Cardiac septum (tissue), 1 donor: ENCODE measurements around a stretch of chr10.

DNA sequence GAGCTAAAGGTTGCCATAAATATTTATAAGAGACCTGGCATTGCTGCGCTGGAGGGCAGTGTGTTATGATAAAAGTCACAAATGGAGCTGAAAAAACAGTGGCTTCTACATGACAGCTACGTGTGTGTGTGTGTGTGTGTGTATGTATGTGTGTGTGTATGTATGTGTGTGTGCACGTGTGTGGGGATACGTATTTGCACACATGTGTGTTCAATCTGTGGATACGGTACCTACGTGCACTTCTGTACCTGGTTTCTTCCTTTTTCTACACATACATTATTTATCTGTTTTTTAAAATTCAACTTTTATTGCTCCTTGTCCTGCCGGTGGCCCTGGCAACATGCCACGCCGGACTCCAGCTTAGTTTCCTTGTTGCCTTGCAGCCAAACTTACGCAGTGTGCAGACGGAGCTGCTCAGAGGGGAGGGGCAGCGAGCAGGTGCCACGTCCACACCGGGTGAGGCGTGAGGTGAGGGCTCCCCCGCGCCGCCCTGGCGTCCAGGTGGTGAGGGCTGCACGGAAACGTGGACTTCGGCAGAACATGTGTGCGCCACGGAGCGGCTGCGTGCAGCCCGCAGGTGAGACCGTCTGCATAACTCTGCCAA is 115.3 kb upstream of the PITRM1 start:
- PRO-cap = no peak

DNA sequence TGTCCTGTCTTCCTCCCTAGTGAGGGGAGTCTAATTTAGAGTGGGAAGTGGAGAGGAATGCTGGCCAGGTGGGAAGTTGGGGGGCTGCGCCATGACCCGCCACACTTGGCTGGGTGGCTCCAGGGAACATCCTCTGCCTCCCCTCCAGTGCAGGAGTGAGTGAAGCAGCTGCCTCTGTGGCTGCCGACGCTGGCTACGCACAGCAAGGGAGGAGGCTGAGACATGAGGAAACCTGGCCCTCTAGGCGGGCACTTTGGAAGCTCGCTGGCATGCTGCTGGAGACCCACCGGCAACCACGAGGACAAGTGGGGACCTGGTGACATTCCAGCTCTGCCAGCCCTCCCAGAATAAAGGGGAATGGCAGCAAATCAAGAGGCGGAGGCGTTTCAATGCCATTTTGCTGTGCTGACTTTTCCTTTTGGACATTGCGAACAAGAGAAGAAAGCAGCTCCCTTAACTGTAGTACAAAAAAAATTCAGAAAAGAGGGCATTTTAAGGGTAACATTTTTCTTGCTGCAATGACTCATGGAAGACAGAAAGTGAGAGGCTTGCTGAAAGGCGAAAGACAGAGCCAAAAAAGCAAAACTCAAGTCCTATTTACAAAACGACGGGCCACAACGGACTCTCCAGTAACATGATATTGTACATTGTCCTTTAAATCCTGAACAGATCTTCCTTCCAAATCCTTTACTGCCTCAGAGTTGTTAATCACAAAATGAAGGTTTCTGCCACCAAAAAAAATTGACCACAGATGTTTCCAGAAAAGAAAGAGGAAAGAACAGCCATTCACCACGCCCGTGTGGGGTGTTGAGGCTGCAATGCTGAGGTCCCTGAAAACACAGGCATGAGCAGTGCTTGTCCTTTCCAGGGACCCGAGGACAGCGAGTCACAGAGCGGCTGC is 121.3 kb upstream of the PITRM1 start:
- PRO-cap = no peak

DNA sequence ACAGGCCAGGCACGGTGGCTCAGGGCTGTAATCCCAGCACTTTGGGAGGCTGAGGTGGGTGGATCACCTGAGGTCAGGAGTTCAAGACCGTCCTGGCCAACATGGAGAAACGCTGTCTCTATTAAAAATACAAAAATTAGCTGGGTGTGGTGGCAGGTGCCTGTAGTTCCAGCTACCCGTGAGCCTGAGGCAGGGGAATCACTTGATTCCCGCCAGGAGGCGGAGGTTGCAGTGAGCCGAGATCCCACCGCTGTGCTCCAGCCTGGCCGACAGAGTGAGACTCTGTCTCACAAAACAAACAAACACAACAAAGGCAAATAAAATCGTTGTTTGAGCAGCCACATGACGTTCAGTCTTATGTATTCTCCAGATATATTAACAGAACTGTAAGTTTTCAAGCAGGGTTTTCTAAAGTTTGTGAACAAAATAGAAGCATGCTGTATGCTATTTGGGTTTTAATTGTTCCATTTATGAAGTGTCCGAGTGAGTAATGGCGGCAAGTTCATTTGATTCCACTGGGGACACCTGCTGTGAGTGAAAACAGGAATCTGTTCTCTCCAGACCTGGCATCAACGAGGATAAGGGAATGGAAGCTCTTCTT is 122.4 kb upstream of the PITRM1 start:
- PRO-cap = no peak

DNA sequence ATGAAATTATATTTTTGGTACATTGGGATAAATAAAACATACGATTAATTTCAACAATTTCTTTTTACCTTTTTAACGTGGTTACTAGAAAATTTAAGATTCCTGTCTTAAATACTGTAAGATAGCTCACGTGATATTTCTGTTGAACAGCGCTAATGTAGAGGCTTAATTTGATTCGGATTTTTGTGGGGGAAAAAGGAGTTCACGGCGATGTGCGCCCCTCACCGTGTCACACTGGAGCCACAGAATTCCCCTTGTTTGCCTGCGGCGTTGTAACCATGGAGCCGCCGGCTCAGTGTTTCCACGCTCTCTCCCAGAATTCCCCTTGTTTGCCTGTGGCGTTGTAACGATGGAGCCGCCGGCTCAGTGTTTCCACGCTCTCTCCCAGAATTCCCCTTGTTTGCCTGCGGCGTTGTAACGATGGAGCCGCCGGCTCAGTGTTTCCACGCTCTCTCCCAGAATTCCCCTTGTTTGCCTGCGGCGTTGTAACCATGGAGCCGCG is 228.9 kb downstream of the KLF6 start:
- PRO-cap = no peak

DNA sequence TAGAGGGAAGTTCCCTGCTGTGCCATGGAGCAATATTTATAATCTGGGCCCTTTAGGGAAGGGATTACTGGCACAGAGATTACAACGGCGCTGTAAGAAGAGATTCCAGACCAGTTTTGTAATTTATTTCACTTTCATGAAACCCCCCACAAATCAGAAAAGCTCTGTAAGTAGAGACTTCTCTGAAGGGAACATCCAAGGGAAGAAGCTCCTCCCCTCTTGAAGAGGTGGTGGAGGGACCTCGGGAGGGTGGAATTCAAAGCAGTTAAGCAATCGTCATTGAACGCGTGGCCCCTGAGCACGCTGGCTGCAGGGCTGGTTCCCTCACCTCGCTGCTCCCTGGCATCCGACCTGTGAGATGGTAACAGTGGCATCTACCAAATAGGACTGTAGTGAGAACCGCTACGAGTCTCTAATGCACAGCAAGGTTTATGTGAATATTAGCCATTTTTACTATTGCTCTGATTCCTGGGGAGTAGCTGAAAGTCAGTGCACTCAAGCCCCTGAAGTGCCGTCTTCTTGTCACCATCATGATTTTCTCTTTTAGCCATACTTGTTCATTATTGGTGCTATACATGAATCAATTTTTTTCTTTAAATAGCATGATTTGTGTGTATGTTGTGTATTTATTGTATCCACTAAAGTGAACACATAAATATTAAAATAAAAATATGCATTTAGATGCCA is 113.3 kb downstream of the KLF6 start:
- PRO-cap = no peak

- PRO-cap = no peak
Measured at GRCh38 chr10:3720407-3721380, 64.3 kb downstream of the KLF6 start.

GRCh38 chr10:3754809-3755460 is 30.1 kb downstream of the KLF6 start:
- PRO-cap = bidirectional peak, plus-strand start at chr10:3755258, minus-strand start at chr10:3755054

GRCh38 chr10:3764521-3765520 is 20.2 kb downstream of the KLF6 start:
- PRO-cap = no peak

DNA sequence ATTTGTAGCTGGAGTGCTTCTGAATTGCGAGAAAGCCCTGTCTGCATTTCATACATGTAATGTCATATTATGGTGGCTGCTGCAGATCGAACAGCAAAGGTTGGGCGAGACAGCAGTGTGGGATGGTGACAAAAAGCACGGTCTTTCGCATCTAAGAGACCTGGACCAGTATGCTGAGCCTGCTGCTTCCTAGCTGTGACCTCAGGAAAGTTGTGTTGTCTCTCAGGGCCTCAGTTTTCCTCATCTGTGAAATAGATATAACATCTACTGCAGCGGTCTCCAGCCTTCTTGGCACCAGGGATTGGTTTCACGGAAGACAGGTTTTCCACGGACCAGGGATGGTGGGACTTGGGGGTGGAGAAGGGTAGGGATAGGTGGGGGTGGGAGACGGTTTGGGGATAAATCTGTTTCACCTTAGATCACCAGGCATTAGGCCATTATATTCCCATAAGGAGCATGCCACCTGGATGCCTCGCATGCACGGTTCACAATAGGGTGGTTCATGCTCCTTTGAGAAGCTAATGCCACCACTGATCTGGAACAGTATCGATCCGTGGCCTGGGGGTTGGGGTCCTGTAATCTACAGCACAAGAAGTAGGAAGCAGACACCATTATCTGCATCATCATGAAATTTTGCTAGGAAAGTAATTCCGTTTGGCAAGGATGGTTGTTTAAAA is 10.9 kb downstream of the KLF6 start:
- PRO-cap = no peak

DNA sequence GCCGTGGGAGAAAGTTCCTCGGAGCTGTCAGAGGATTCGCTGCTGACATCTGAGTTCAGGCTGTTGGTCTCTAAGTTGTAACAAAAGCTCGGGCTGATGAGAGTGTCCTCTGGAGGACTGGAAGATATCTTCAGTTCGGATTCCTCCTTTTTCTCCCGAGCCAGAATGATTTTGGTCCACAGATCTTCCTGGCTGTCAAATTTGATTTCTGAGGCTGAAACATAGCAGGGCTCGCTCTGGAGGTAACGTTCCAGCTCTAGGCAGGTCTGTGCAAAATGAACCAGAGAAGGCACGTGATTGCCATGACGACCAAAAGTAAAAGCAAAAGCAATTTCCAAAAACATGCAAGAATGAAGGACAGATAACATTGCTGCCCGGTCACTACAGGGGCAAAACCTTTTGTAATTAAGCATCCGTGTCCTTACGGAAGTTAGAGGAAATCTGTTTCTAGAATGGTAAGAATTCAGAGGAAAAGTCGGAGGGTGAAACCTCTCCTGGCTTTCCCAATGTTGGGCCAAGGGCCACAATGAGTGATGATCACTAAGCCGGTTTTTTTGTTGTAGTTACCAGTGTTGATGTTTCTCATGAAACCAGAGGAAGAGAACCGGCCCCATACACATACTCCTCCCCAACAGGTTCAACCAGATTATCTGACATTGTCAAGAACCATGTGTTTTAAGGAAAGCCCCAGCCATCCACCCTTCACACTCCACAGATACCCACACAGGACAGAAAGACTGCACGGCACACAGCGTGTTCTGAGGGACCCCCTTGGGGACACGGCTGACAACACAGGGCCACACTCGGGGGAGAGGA is 2.9 kb downstream of the KLF6 start:
- PRO-cap = no peak

GRCh38 chr10:3787609-3788415 is 2.8 kb upstream of the KLF6 start:
- PRO-cap = no peak

- PRO-cap = no peak
Measured at GRCh38 chr10:3807171-3807506, 22.1 kb upstream of the KLF6 start.

DNA sequence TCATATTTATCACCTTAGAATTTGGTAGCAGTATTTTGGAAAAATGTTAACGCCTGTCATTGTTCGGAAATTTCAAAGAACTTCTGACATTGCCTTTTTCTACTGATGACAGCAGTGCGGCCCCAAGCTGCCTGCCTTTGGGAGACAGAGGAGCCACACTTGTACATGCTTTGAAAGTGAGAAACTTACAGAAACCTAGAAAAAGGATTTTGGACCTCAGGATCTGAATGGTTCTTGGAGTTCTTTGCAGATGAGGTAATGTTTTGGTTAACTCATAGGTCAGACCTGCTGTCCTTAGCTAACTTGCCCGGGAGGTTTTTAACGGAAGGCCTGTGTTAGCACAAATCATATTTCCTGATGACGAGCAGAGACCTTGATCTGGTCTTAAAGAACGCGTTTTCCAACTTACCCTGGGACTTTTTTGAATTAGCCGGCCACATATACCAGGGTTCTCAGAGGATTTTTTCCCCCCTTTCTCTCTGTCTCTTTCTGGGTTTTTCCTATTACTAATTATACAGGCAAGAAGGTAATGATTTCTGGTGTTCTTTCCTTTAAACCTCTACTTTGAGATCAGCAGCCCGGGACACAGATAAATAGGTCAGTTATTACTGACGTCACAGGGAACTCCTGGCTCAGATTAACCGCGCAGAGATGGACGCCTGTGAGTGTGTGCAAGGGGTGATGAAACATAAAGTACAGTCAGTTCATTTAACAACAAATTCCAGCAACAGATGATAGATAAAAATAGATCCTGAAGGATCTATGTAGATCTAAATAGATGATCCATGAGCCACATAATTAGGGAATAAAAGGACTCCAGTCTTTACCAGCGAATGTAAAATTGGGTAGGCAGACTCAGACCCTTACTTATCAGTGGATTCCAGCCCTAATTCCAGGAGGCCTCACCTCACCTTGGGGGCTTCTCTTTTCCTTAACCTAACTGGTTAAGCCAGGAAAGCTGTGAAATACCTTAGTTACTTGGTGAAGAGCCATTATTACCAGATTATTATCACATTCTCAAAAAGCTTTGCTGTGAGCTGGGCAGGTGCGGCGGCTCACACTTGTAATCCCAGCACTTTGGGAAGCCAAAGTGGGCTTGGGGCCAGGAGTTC is 101.9 kb upstream of the KLF6 start:
- PRO-cap = unidirectional peak, plus-strand start at position 105 of the sequence; bidirectional peak, plus-strand start at position 348 of the sequence, minus-strand start at position 229 of the sequence; unidirectional peak, minus-strand start at position 566 of the sequence

- PRO-cap = no peak
Measured at GRCh38 chr10:3906451-3907437, 121.7 kb upstream of the KLF6 start.

DNA sequence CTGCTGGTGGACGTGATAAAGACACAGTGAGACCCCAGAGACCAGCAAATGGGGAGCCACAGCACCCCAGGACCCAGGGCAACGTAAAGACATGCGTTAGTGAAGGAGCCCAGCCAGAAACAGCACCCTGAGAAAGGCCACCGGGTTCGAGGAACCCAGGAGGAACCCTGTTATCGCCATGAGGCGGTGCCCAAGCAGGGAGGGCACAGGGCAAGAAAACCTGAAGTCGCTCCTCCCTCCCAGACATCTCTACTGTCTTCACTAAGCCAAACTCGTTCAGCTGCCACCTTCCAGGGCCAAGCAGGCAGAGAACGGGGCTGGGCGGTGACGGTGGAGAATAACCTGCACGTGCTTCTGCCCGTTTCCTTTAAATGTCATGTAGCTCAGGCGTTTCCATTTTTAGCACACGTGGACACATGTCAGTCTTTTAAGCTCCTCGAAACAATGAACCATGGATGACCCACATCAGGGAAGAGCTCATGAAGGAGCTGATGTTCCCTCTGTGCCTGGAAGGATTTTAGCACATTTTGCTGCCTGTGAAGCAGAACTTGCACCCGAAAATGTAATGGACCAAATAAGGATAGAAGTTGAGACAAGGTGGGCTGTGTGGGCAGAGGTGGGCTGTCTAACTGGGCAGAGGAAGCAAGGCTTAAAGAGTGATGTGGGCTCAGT is 124.3 kb upstream of the KLF6 start:
- PRO-cap = no peak

GRCh38 chr10:4067262-4068259 is 282.6 kb upstream of the KLF6 start:
- PRO-cap = no peak

GRCh38 chr10:4196840-4197034 is 411.7 kb upstream of the KLF6 start:
- PRO-cap = no peak

- PRO-cap = bidirectional peak, plus-strand start at chr10:4247209, minus-strand start at chr10:4247014
Measured at GRCh38 chr10:4246719-4247531, 461.9 kb upstream of the KLF6 start.

DNA sequence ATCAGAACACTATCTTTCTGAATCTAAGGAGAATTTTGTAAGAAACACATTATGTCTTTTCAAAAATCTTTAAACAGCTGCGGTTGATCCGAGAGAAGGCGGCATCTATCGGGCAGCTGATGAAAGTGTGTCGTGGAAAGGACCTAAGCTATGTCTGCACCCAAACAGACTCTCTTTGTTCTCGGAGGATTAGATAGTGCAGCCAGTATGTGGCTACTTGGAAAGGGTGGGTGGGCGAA is 509.9 kb upstream of the AKR1E2 start:
- PRO-cap = no peak

DNA sequence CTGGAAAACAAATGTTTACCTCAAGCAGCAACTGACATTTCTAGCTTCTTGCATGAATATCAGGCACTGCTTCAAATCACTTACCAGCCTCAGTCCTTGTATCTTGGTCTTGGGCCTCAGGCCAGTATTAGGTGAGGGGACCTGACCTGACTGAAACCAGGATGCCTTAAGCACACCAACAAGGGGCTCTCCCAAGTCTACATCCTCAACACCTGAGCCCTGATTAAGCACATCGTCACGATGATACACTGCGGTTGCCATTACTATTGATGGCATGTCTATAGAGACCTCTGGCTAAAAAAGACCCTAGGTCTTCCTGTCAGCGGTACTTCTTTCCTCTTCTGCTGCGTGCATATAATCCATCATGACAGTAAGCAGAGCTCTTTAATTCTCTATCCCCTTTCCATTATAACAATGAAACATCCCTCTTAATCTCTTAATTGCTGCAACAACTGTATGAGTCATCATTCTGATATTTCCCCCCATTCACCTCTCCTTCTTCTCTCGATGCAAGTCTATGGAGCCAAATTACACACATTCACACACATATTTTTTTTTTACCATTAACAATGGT is 45.4 kb upstream of the AKR1E2 start:
- PRO-cap = no peak